BE2C (cell line): ENCODE data around the genes VPS13D, PRAMEF10 and PRAMEF9.

- RRBS: no CpG with 5 or more reads among the region's 12 CpGs
These were observed 1.6 kb downstream of the MFN2 start for GRCh38 chr1:11981605-11982502.

DNA sequence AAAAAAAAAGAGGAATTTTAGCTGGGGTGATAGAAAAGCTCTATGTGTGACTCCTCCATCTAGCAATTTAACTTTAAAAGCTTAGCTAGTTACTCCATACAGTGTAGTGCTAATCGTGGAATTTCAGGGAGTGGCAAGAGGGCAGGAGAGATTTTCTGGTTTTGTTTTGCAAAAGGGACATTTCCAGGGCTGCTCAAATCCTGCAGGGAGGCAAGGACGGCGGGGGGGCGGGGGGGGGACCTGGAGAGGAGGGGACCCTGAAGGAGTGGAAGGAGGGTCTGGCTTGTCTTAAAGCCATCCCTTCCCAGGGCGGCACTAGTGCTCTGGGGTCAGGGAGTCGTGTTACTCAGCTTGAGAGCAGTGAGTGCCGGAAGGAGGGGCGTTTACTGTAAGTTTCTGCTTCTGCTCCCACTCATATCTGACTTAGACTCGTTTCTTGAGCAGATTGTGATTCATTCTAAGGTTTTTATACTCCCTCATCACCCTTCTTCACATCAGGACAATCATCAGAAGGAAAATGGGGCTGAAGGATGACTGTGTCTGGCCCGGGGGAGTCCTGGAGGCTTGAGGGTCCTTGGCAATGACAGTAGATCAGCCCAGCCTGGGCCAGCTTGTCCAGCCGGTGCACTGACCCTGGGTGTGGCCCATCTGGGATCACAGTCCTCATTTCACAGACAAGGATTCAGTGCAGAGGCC, 4.7 kb downstream of the TNFRSF8 start:
- RRBS: 7% methylated on average over 2 of the region's 11 CpGs

DNA sequence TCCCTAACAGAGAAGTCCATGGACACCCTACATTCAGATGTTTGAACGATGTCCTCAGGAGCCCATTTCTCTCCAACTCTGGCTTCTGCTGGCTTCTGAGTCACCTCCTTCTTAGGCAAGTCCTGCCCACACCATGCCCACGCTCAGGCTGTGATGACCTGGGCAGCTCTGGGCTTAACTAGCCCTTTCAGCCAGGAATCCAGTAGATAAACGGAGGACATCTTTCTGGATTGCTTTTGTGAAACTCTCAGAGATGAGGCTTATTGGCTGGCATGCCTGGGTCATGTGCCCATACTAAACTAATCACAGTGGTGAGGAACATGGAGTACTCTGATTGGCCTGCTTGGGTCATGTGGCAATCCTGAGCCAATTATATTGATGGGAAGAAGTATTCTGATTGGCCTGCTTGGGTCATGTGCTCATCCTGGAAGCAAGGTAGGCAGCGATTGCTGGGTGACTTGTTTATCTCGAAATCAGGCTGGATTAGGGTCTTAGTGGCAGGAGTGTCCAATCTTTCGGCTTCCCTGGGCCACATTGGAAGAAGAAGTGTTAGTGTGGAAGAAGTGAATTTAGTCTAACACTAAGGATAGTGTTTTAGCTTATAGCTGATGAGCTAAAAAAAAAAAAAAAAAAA, 32.8 kb downstream of the TNFRSF8 start:
- RRBS: no CpG with 5 or more reads among the region's 6 CpGs

- RRBS: 81% methylated on average over 3 of the region's 11 CpGs
These were observed 15.2 kb downstream of the TNFRSF1B start for GRCh38 chr1:12181816-12182620.

- RRBS: no CpG with 5 or more reads among the region's 23 CpGs
These were observed 24.1 kb downstream of the TNFRSF1B start for GRCh38 chr1:12190776-12191486.

DNA sequence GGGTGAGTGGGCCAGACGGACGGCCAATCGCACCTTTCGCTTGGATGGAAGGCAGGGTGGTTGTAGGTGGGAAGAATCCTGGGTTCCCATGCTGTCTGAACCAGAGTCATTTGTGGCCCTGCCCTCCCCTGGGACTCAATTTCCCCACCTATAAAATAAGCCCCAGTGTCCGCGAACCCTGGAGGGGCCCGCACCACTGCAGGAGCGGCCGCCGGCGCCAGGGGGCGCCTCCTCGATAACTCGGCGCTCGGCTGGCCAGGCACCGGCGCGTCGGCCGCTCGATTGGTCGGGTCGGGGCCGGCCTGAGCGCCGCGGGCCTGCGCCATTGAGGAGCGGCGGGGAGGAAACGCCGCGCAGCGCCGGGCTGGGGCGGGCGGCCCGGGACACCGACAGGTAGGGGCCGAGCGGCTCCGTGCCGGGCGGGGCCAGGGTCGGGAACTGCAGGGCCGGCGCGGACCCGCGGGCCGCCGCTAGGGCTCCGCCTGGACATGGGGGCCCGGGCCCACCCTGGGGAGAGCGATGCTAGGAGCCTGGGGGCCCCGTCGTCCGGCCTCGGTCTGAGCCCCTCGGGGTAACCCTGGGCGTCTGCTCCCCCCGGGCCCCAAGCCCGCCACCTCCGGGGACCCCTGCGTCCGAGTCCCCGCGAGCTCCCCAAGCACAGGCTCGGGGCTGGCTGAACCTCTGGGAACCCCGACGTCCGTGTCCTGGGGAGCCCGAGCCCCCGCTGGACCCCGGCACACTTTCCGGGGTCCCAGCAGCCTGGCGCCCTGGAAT, at the start of gene VPS13D:
Gene VPS13D (plus strand): TSS at position 303 of the 774 bp plus-strand sequence.
- RRBS: under 1% methylated on average over 53 of the region's 78 CpGs

DNA sequence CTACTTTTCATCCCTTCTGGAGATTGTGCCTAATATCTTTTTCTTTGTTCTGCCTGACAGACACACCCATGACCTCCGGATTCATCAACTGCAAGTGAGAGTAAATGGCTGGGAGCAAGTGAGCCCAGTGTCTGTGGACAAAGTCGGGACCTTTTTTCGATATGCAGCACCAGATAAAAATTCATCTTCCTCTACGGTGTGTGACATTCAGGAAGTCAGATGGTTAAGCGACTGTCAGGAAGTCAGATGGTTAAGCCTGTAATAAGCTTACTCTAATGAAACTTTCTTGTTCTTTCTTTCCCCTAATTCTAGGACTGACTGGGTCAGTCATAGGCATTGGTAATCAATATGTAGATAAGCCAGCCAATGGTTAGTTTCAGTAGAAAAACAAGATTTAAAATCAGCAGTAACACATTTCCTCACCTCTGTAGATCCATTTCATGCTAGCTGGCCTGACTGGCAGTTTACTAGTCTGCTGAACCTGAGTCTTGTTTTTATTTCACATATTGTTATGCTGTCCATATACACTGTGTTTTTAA, 115.6 kb downstream of the VPS13D start:
- RRBS: no CpG with 5 or more reads among the region's 5 CpGs

GRCh38 chr1:12359719-12360280, 130.0 kb downstream of the VPS13D start:
- RRBS: no CpG with 5 or more reads among the region's 3 CpGs

DNA sequence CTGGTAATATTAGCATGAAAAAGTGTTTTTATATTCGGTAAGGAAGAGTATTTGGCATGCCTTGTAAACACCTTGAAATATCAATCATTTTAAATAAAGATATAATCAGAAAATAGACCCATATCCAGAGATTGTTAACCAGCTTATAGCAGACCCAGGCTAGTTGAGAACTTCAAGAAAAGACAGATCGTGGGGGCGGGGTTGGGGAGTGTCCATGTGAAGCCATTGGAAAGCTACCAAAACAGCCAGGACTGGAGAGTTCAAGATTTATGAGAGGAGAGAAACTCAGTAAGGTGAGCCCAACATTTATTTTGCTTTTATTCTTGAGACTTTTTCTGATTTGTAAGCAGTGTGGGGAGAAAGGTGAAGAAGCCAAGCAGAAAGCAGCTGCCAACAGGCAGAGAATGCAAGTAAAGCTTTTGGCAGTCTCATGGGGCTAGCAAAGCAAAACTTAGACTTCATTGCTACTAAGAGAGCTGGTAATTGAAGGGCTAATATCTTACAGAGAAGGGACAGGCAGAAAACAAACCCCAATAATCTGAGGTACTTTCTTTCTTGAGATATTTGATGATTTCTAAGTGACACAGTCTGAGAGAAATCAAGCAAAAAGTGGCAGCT, 179.9 kb downstream of the VPS13D start:
- RRBS: no CpG with 5 or more reads among the region's 3 CpGs

GRCh38 chr1:12422685-12423064, 192.8 kb downstream of the VPS13D start:
- RRBS: no CpG with 5 or more reads among the region's 2 CpGs

DNA sequence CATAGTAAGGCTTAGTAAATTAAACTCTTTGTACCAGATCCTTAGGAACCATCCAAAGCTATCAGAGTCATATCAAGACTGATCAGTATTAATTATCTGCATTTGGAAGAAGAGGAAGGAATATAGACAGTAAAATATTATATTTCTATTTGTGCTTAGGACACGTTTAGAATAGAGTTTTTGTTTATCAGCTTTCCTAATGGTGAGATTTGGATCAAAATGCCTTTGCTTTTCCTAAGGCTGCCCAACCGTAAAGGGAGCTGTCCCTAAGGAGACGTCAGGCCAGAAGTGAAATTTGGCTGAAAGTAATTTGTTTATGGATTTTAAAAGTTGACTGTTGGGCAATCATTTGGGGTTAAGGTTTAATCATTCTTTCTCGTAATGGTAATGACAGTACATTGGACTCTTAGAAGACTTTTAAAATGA, 160.5 kb downstream of the DHRS3 start:
- RRBS: no CpG with 5 or more reads among the region's 4 CpGs

GRCh38 chr1:12528024-12528939, 89.7 kb downstream of the DHRS3 start:
- RRBS: no CpG with 5 or more reads among the region's 25 CpGs

- RRBS: no CpG with 5 or more reads among the region's 13 CpGs
These were observed 50.5 kb downstream of the DHRS3 start for GRCh38 chr1:12567224-12568173.

DNA sequence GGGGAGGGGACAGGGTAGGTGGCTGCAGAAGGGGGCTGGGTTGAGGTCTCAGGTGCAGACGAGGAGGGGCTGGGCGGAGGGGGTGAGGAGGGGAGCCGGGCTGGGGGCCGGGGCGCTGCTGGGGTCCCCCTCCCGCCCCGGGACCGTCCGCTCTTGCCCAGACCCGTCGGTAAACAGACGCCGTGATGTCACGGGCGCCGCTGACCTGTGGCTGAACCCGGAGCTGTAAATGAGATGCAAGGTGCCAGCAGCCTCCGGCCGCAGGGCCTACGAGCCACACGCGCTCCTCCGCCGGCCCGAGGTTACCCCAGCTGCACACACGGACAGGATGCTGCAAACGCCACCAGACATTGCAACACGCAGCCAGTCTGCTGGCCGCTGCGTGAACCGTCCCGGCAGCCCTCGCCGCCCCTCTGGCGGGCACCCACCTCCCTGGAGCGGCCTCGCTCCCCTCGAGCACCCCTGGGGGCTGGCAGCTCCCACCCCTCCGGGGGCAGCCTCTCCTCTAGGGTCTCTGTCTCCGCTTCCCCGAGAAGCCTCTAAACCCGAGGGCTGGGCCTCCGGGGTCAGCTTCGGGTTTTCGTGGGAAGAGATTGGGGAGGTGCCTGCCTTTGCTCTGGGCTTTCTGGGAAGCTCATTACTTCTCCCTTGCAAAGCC, 22.1 kb downstream of the DHRS3 start:
- RRBS: 3% methylated on average over 30 of the region's 45 CpGs

- RRBS: no CpG with 5 or more reads among the region's 2 CpGs
These were observed at the start of gene PRAMEF10 for GRCh38 chr1:12898037-12898588. PRAMEF10 (minus strand) TSS chr1:12898270.

- RRBS: no CpG with 5 or more reads among the region's 3 CpGs
These were observed at the start of gene PRAMEF9 for GRCh38 chr1:13171647-13172053. PRAMEF9 (plus strand) TSS chr1:13171848.

DNA sequence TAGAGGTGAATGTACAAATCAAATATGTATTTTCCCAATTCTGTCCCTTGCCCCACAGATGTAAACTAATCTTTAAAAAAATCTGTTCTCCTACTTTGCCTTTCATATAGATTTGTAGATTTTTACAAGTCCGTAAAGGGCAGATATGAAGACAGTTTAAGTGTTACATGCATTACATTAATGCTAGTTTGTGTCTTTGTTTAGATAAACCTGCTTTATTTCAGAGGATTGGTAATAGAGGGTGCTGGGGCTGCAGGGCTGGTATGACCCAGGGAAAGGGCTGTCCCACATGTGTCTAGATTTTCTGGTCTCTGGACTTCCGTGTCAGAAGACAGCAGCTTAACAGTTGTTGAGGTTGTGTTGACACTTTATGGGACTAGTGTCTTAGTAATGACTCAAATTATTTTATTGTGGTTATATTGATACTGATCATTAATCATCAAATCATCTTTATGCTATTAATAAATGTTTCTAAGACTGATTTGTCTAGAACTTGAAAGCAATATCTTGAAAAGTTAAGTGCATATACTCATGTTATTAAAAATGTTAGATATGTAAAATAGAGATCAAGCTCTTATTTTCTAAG, 10.1 kb downstream of the PRDM2 start:
- RRBS: no CpG with 5 or more reads among the region's 2 CpGs

- RRBS: no CpG with 5 or more reads among the region's 6 CpGs
These were observed 26.7 kb downstream of the PRDM2 start for GRCh38 chr1:13726642-13727099.

GRCh38 chr1:13748620-13749513, 48.9 kb downstream of the PRDM2 start:
- RRBS: 3% methylated on average over 41 of the region's 85 CpGs

- RRBS: no CpG with 5 or more reads among the region's 10 CpGs
These were observed 53.7 kb downstream of the PRDM2 start for GRCh38 chr1:13753327-13754532.